Tibial nerve (tissue), 3 donors: ENCODE results near the gene FBXO15.

- PRO-cap, result no peak
- RAMPAGE, long total RNA, 3 experiments, result no peak in any of the 3 experiments
Measured at GRCh38 chr18:73003312-73003772, 135.6 kb upstream of the NETO1 start.

DNA sequence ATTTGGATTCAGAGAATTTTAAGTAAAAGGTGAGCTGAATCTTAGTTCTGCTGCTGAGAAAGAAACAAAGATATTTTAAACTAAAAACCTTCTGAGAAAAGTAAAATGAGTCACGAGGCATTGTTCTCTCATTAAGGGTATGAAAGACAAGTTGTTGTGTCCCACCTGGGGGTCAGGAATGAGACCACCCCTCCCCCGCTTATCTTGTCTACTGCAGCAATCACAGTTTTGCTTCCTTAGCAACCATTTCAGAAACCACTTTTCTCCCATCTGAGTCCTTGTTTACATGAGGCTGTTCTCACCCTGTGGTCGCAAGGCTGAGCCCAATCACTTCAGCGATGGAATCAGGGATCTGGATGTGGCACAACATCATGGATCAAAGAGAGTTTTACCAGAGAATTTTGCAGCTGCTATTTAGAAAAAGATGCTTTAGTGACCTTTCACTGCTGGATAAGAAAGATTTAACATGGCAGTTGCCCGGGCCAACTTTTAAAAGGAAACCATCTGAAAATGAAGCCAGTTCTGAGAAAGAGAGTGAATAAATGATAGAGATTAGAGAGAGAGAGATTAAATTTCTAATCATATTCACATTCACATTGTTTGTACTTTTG is 377.6 kb upstream of the NETO1 start:
- PRO-cap, result no peak
- RAMPAGE, long total RNA, 3 experiments, result no peak in any of the 3 experiments

DNA sequence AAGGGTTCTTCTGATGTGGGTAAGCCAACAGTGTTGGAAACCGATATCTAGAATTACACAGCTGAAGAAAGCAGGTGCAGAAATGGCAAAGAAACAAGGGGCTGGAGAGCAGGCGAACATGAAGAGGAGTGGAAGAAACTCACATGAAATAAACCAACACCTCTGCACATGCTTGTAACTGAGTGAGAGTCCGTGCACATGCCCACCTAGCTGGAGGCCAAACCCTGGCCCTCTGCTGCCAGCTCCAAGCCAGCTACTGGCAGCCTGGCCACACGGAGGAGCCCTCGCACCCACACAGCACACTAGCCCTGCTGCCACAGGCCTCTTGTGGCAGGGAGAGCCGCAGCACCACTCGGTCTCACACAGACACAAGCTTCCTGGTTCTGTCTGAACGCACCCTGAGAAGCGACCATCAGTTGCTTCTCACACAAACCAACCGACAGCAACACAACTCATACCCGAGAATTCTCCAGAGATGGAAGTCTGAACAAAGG is 65.2 kb downstream of the FBXO15 start:
- PRO-cap, result no peak
- RAMPAGE, long total RNA, 3 experiments, result no peak in any of the 3 experiments

DNA sequence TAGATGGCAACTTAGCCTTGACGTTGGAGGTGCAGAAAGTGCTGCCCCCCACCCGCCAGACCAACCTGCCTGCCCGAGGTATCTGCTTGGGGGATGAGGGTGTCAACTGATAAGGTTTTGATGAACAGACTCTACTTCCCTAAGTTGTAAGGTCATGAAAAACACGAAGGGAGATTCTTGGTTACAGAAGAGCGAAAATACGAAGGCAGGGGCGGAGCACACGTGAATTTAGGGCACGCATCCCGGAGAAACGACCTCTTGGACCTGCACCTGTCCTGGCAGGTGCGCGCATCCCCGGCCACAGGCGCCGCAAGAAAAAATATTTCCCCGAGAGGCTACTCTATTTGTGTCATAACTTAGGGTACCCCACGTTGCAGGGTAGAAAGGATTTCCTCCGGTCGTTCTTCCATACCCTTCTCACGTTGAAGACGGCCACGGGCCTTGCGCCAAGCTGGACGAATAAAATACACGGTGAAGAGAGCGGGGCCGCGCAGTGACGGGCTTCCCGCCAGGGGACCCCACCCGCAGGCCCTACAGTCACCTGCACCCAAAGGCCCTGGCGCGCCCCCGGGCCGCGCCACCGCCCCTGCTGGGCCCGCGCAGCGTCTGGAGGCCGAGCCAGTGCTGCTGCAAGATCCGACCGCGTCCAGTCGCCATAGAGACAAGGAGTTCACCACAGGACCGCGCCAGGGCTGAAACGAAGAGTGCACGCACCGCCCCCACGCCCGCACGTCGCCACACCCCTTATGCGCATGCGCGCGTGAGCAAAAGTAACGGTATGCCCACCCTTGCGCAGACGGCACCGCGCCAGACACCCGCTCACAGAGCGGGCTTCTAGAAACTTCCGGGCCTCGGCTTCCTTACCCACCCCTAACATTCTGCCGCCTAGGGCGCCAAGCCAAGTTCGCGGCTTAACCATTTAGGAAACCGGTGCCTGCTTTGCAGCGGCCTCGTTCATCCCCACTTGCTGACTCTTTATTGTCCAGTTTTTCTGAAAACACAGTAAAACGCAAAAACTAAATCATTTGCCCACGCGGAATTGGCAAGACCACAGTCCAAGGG is at the start of gene FBXO15:
FBXO15 (minus strand) TSS at position 706 of the 1,062 bp plus-strand sequence.
- PRO-cap, result bidirectional peak, plus-strand start at position 795 of the sequence, minus-strand start at position 734 of the sequence
- RAMPAGE, long total RNA, 3 experiments, result no peak in any of the 3 experiments

GRCh38 chr18:74172662-74173256 is 24.4 kb downstream of the TIMM21 start:
- PRO-cap, result no peak
- RAMPAGE, long total RNA, 3 experiments, result no peak in any of the 3 experiments

DNA sequence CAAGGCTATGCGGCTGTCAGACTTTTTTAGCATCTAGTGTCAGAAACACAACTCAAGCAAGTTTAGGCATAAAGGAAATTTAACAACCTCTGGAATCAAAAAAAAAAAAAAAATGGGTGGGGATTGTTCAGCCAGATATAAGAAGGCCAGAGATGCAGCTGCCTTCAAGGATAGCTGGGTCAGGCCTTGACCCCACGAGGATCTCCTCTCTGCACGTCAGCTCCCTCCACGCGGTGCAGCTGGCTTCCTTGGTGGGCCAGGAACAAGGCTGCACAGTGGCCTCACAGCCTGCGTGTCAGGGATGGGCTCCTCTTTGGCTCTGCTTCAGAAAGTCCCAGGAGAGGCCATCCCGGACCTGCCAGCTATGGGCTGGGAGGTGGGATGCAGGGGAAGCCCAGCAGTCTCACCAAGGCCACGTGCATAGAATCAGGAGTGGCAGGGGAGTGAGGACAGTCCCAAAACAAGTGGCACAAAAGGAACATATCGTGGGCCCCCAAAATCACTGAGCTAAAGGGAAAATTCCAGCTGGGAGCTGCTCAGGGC is 55.5 kb downstream of the TIMM21 start:
- PRO-cap, result no peak
- RAMPAGE, long total RNA, 3 experiments, result no peak in any of the 3 experiments

DNA sequence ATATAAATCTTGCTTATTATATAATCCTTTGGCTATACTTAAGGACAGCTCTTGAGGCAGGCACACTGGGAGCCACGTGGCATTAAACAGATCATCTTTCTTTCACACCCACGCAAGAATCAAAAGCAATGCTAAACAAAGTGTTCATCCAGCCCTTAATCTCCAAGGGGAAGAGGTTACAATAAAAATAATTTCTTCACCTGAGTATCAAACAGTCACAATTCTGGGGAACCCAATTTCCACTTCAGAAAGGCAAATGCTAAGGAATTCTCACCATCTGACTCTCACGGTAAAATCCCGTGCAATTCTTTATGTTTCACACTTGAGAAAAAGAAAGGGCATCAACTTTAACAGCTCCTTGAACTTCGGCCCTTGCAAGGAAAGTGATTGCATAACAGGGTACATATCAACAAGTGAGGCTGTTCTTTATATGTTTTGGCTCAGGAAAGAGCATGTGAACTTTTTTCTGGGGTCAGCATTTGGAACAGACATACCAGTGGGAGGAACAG is 57.7 kb downstream of the CYB5A start:
- PRO-cap, result no peak
- RAMPAGE, long total RNA, 3 experiments, result no peak in any of the 3 experiments

GRCh38 chr18:74288035-74288546 is 3.7 kb downstream of the CYB5A start:
- PRO-cap, result no peak
- RAMPAGE, long total RNA, 3 experiments, result no peak in any of the 3 experiments

DNA sequence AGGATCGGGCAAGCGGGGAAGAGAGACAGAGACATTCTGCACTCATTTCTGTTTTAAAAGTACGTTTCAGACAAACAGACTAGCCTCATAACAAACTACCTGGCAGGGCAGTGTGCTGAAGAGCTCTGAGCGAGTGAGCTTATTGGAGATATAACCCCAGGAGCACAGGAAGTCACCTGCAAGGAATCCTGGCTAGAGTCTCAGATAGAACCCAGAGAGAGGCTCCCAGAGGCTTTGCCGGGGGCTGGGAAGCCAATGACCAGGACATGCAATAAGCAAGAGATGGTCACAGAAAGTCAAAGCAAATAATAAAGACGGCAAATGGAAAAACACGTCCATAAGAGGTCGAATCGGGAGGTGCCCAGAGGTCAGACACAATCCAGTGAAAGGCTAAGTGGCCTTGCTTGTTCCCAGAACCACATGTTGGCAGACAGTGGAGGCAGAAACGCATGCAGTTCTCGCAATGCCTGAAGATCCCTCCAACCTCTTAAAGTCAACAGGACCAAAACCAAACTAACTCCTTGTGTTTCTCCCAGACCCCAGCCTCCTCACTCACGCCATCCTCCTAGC is 3.1 kb downstream of the CYB5A start:
- PRO-cap, result no peak
- RAMPAGE, long total RNA, 3 experiments, result no peak in any of the 3 experiments

GRCh38 chr18:74456160-74456825 is 815 bp downstream of the DIPK1C start:
- PRO-cap, result no peak
- RAMPAGE, long total RNA, 3 experiments, result no peak in any of the 3 experiments

- PRO-cap, result no peak
- RAMPAGE, long total RNA, 3 experiments, result no peak in any of the 3 experiments
Measured at GRCh38 chr18:74457641-74458654, 840 bp upstream of the DIPK1C start.

GRCh38 chr18:74544727-74545360 is 10.5 kb downstream of the CNDP1 start:
- PRO-cap, result no peak
- RAMPAGE, long total RNA, 3 experiments, result no peak in any of the 3 experiments

- PRO-cap, result no peak
- RAMPAGE, long total RNA, 3 experiments, result no peak in any of the 3 experiments
Measured at GRCh38 chr18:75052210-75052798, 156.6 kb downstream of the PTGR3 start.

DNA sequence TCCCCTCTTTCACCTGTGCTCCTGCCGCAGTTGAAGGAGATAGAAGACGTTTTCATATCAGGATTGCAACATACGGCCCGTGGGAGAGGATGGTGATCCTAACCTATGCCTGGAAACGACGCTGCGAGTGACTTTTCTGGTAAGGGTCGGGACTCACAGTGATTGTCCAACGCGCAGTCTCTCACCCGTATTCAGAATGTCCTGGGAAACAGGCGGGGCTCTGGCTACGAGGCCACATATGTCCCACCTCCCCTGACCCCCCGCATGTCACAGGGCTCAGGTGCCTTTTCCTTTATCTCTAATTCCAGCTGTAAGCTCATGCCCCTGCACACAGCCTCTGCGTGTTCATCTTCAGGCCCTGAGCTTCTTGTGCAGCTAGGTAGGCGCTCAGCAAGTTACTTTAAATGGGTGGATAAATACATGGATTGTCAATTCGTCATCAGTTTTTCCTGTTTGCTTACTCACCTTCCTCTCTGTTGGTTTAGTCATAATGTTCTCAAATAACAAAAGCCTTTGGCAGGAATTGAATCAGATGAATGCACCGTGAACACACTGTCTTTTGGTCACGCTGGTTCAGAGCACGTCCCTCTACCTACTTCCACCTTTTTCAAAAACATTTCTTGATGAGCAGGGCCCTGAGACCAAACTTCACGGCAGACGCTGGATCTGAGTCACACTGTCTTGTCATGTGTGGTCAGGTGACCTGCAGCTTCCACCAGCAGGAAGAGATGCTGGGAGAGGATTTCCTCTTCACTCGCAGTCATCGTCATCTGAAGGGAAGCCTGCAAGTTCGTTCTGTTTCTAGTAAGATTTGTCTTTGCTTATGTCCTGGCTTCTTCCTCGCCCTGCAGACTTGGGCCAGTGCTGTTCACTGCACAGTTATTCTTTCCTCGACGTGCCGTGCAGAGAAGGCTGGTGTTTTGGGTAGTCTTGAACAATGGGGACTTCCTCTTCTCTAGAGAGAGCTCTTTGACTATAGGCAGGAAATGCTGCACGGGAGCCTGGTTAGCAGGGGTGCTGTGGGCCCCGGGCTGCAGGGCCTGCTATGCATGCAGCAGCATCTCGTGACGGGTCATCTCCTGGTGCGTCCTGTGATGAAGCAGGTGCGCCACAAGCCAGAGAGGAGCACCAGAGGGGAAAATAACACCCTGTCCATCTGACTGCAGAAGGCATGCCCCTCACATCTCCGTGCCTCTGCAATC is 138.1 kb downstream of the PTGR3 start:
- PRO-cap, result no peak
- RAMPAGE, long total RNA, 3 experiments, result no peak in any of the 3 experiments

DNA sequence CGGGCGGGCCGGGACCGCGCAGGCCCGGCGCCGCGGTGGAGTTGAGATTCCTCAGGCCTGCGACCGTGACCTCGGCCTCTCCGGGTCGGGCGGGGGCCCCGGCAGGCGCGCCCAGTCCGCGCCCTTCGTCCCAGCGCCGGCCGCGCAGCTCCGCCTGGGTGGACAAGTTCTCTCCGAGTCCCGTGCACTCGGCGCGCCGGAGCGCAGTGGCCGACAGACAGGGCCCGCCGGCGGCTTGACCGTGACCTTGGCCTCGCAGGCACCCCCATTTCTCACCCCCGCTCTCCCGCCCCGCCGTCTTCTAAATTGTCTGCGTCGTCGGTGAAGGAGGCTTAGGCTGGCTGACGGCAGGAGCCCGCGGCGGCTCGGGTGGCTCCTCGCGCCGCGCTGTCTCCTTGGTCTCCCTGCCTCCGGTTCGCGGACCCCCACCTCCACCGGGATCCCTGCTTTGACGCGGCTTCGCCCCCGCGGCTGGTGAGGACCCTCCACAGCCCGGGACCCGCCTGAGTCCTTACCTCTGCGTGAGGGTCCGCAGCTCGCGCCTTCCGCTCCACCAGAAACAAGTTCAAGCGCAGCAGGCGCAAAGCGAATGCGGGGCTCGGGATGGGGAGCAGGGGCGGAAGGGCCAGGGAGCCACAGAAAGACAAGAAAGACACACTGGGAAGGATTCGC is 4.1 kb downstream of the PTGR3 start:
- PRO-cap, result no peak
- RAMPAGE, long total RNA, 3 experiments, result no peak in any of the 3 experiments

GRCh38 chr18:76428194-76428840 is 66.7 kb downstream of the ZNF516 start:
- PRO-cap, result no peak
- RAMPAGE, long total RNA, 3 experiments, result no peak in any of the 3 experiments

- PRO-cap, result no peak
- RAMPAGE, long total RNA, 3 experiments, result no peak in any of the 3 experiments
Measured at GRCh38 chr18:76446376-76446877, 48.6 kb downstream of the ZNF516 start.

DNA sequence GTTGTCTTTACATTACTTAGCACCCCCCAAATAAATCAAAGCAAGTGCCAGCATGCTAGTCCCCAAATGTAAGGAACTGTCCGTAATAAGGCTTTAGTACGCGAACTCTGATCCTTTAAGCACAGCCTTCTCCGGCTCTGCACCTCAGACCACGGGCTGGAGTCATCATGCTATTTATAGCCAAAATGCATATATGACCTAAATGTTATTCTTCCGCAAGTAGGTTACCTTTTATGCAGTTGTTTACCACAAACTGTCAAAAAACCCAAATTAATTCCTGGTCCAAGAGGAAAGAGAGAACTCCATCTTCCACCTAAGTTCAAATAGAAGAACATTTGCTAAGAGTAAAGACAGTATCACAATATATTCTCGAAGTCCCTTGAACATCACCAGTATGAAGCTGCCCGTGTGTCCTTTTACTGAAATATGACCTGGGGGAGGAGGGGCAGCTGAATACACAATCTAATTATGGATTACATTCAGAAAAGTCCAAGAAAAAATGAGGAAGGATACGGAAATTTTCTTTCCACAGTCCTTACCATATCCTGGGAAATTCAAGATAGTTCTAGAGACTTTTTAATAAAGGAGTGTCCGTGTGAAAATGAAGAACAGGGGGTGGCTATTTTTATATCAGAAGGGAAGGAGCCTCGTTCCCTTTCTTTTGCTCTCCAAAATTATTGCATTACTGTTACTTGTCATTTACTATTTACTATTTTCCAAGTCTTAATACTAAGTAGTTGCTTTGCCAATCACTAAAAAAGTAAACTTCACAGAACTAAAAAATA is 42.5 kb downstream of the ZNF516 start:
- PRO-cap, result unidirectional peak, plus-strand start at position 628 of the sequence
- RAMPAGE, long total RNA, 3 experiments, result no peak in any of the 3 experiments

DNA sequence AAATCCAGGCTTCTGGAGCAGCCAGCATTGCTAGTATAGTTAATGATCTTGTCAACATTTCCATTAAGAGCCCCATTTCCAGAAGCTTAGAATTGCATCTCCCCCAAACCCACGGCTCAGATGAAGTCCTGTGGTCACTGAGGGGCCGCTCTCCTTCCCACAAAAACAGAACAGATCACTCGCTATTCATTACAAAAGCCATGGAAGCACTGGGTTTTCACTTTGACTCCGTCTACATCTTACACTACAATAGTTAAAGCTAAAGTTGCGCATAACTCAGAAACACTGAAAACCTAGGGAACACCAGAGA is 41.9 kb downstream of the ZNF516 start:
- PRO-cap, result no peak
- RAMPAGE, long total RNA, 3 experiments, result no peak in any of the 3 experiments

DNA sequence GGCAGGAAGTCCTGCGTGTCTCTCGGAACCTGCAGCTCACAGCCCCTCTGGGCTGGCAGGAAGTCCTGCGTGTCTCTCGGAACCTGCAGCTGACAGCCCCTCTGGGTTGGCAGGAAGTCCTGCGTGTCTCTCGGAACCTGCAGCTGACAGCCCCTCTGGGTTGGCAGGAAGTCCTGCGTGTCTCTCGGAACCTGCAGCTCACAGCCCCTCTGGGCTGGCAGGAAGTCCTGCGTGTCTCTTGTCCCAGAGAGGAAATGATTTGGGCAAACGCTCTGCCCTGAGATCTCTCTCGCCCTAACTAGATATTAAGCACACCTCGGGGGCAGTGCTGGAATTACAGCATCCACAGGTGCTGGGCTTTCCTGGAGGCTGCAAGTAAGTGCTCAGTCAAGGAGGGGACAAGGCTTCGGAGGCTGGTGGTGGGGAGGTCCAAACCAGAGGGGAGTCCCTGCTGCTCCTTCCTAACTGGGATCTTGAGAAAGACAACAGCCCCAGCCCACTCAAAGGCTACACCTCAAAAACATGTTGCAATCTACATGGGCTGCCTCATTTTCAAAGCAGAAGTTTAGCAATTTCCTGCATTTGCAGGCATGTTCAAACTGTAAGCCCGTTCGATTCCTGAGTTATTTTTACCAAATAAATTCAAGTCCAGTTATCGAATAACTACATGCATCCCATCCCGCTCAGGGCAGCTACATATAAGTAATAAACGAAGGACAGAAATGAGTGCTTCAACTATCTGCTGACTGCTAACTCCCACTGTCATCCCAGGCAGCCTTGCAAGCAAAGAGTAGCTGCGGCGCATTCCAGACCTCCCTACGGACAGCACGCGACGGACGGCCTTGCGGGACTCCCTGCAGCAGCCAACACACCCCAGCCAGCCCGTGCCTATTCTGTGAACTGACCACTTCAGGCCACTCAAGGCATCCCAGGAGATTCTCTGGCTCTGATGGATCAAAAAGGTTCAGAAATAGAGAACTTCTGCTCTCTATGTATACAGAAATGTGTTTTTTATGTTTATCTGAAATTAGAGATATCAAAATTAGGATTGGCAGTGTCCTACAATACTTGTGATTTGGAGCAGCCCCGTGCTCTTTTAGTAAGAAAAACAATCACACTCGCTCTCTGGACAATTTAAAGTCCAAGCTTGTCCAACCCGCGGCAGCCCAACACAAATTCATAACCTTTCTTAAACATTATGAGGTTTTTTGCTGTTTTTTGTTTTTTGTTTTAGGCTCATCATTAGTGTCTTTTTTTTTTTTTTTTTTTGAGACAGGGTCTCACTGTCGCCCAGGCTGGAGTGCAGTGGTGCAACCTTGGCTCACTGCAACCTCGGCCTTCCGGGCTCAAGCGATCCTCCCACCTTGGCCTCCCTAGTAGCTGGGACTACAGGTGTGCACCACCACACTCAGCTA is 27.4 kb downstream of the ZNF516 start:
- PRO-cap, result no peak
- RAMPAGE, long total RNA, 3 experiments, result no peak in any of the 3 experiments